Penis (tissue), 1 donor: ENCODE results near the gene SLC2A13.

- PRO-cap, result no peak
Observed at GRCh38 chr12:39595780-39596420, 23.7 kb downstream of the ABCD2 start.

GRCh38 chr12:39617843-39618363 lies 1.7 kb downstream of the ABCD2 start:
- PRO-cap, result no peak

- PRO-cap, result no peak
Observed at GRCh38 chr12:39628764-39629251, 2.8 kb downstream of the C12orf40 start.

DNA sequence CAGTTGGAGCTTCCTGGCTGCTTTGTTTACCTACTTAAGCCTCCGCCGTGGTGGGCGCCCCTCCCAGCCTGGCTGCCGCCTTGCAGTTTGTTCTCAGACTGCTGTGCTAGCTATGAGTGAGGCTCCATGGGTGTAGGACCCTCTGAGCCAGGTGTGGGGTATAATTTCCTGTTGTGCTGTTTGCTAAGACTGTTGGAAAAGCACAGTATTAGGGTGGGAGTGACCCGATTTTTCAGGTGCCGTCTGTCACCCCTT lies 43.6 kb downstream of the C12orf40 start:
- PRO-cap, result no peak

DNA sequence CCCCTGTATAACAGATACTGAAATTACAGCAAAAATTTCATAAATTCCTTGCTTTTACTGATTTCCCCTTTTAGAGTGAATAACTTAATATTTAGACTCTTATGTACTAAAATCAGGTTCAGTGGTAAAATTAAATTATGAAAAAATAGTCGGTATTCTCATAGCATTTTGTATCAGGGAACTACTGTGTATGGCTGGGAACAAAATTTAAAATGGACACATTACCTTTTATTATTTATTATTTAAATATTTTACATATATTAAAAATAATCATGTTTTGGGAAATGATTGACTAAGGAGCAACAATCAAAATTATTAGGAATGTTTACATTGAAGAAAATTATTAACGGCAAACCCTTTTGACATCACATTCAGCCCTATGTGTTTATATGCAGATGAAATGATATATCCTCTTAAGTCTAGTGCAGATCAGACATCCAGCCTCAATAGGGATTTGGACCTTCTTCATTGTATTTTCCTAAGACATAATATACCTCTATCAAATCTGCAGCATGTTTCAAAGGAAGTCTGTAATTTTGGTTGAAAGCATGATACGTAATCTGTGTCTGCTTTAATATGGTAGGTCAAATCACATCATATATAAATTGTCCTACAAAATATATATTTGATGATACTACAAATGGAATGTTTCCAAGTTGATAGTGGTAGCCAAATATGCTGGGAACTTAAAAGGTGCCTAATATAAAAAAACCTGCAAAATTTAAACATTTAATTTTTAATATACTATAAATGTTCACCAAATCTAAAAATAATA lies 130.9 kb downstream of the C12orf40 start:
- PRO-cap, result no peak

GRCh38 chr12:40073963-40074540 lies 31.8 kb downstream of the SLC2A13 start:
- PRO-cap, result no peak

DNA sequence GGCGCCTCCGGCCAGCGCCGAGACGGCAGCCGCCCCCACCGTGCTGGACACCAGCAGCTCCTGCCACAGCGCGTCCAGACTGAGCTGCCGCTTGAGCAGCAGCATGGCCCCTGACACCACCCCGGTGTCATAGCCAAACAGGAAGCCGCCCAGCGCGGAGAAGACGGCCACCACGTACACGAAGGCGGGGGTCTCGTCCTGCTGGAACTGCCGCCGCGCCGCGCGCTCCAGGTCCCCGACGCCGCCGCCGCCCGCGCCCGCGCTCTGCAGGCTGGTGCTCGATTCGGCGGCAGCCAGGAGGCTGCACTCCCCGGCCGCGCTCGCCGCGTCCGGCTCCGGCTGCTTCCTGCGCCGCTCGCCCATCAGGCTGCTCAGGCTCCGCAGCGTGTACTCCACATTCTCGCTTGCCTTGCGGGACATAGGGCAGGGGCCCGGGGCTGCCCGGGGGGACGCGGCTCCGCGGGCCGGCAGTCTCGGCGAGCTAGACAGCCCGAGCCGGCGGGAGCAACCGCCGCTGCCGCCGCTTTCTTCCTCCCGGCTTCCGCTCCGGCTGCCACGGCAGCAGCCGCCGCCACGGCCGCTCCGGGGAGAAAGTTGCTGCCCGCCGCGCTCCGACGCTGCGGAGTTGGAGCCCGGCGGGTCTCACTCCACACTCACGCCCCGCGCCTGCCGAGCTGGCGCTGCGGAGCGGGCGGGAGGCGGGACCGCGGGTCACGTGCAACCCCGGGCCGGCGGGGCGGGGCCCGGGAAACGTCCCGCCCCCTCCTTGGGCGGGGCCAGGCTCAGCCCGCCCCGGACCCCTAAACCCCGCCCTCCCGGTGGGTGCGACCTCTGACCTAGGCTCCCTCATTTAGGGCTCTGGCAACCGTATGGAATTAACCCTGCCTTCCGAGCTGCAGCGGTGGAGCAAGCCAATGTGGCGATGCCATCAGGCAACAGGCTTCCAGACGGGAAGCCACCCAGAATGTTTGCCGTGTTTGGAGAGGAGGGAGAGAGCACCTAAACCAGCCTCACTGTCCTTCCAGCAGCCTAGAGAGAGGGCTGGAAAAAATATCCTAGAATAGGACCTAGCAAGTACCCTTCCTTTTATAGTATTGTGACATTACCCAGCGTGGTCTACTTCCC lies at the start of gene SLC2A13:
Gene SLC2A13, minus strand, starts transcription at position 693 of the 1,125 bp plus-strand sequence.
- PRO-cap, result bidirectional peak, plus-strand start at position 187 of the sequence, minus-strand start at position 78 of the sequence; bidirectional peak, plus-strand start at position 850 of the sequence, minus-strand start at position 668 of the sequence

DNA sequence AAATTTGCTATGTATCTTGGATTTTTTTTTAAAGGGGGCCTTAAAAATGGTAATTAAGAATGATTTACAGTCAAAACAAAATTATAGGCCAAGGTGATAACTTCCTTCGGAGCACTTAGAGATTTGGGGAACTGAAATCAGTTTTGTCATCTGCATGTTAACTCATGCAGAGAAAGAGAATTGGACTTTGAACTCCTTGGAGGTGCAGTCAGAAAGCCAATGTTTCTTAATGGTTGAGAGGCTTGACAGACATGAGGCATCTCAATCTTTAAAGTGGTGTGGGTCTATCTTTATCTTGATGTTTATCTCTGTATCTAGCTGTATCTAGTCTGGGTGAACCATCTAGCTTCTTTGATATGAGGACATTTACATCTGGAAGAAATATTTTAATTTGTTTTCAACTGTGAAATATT lies 1.5 kb downstream of the LRRK2 start:
- PRO-cap, result no peak

GRCh38 chr12:40240335-40241084 lies 15.7 kb downstream of the LRRK2 start:
- PRO-cap, result no peak

DNA sequence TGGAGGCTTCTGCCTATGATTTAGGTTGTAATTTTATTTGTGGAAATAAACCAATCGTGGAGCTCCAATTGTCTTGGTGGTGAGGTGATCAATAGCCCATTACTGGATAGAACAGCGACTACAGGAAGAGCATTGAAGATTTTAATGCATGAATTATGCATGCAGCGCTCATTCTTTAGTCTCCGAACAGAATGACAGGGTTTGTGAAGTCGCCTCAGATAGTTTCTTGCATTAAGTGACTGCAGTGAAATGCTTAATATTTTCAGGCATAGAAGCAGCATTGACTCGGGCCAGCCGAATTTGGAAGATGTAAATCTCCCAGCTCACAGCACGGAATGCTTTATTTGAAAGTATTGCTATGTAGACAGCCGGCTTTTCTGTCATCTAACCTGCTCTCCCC lies 135.5 kb downstream of the CNTN1 start:
- PRO-cap, result no peak

DNA sequence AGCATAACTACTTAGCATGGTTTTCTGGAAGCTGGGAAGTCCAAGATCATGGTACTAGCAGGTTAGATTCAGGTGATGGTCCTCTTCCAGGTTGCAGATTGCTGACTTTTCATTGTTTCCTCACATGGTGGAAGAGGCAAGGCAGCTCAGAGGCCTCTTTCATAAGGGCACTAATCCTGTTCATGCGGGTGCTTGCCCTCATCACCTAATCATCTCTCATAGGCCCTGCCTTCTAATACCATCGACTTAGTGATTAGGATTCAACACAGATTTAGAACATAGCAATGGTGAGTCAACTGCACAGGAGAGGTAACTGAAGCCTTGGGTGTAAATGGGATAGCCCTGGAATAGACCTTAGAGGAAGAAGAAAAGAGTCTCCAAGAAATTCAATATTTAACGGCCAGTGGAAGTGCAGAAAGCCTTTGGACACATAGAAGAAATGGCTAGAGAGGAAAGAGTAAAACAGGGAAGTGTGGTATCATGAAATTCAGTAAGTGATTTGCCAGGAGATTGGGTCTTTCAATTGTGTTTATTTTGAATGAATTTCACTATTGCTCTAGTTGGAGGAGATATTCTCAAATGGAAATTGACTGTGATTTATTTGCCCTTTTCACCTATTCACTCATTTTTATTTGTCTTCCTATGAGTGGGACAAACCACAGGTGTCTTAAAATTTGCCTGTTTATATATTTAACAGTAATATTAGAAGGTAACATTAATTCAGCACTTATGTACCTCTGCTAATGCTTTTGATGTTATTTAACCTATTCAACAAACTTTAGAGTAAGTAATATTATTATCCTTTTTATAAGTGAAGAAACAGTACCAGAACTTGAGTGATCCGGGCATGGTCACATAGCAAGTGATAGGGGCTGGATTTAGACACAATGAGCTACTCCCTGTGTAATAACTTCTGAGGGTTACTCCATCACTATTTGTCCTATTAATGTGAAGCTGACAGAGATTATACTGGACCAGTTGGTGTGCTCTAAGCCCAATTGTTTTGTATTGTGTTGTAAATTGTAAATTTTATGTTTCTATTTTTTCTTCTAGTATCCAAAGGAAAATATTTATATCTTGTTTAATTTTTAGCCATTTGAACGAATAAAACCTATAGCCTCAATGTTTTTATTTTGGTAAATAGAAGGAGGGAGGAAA lies 69.5 kb downstream of the PDZRN4 start:
- PRO-cap, result no peak

- PRO-cap, result no peak
Observed at GRCh38 chr12:41476659-41476958, 288.5 kb downstream of the PDZRN4 start.

- PRO-cap, result no peak
Observed at GRCh38 chr12:41521709-41522594, 333.8 kb downstream of the PDZRN4 start.

DNA sequence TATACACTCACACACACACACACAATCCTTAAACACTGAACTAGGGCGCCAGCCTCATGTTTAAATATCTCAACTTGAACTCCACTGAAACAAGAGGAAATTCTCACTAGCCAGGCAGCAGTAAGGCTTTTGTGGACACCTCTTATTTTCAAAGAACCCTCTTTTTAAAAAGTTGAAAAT lies 789 bp downstream of the GXYLT1 start:
- PRO-cap, result no peak

DNA sequence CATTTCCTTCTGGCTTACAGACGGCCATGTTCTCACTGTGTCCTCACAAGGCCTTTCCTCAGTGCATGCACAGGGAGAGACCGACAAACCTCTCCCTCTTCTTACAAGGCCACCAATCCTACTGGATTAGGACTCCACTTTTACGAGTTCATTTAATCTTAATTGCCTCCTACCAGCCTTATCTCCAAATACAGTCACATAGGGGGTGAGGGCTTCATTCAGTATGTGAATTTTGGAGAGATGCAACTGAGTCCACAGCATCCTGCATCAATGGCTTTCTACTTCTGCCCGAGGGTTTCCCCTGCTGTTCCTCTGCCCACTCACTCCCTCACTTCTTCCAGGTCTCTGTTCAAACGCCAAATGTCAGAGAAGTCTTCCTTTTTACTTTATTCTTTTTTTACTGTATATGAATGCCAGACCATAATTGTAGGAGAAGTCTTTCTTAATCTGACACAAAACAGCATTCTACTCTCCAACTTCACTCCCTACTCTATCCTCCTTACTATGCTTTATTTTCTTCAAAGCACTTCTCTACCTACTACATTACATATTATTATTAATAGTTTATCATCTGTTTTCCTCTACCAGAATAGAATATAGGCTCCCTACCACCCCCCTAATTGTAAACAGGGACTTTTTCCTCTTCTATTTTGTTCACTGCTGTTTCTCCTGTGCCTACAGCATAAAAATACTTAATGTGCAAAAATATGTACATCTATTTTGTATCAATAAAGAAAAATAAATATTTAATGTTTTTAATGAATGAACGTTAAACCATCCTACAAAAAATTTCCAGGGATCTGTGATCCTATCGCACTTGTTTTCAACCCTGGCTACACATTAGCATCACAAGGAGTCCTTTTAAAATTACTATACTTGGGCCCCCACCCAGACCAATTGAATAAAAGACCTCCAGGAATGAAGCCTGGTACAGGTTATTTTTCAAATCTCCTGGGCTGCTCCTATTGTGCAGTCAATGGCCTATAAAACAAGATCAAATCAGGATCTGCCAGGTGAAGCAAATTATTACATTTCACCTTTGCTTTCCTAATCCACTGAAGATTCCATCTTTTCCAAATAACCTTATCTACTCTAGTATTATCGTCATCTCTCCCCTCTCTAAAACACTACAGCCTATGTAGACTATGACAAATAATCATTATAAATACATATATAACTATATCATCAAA lies 33.1 kb upstream of the GXYLT1 start:
- PRO-cap, result no peak

- PRO-cap, result unidirectional peak, minus-strand start at chr12:42238778
Observed at GRCh38 chr12:42238634-42238983, 561 bp upstream of the YAF2 start.

- PRO-cap, result no peak
Observed at GRCh38 chr12:42691788-42692592, 102.4 kb upstream of the PRICKLE1 start.

DNA sequence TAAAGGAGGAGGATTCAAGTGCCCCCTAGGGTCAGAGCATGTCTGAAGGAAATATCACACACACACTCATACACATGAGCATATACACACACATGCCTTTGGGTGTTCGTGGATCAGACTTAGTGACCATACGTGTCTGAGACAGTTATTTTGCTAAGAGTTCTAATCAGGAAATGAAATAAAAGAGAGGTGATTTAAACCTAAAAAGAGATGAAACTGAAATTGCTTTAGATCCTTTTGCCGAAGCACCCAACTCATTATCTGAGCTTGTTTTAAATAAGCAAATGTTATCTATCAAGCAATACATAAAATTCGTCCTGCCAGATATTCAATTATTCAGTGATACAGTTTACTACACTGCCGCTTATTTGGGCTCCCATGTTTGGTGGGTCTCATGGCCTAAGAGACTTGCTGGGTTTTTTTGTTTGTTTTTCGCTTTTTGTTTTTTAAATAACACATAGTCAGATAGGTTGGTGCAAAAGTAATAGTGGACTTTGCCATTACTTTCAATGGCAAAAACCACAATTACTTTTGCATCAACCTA lies 260.9 kb downstream of the ADAMTS20 start:
- PRO-cap, result no peak

- PRO-cap, result no peak
Observed at GRCh38 chr12:43884866-43885389, 49.0 kb downstream of the TMEM117 start.

GRCh38 chr12:43936348-43937216 lies 100.7 kb downstream of the TMEM117 start:
- PRO-cap, result no peak